ENCODE data around the genes ZRANB3 and THSD7B.

DNA sequence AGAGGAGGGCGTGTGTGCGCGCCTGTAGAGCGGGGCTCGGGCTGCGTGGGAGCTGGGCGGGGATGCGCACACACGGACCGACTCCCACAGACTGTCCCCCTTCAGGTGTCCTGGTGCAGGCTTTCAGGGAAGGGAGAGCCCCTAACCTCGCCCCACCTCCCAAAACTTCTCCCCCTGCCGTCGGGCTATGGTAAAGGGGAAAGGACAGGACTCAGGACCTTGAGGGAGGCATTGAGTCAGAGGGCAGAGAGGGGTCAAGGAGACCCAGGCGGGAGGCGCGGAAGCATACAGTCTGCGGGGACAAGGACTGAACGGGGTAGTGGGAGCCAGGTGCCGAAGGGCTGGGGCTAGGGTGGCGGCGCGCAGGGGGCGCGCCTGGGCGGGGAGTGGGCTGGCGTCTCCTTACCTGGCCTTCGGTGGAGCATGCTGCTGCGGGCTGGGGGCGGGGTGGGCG is 302.1 kb downstream of the NCKAP5 start:
- RRBS = no CpG with 5 or more reads among the region's 30 CpGs

DNA sequence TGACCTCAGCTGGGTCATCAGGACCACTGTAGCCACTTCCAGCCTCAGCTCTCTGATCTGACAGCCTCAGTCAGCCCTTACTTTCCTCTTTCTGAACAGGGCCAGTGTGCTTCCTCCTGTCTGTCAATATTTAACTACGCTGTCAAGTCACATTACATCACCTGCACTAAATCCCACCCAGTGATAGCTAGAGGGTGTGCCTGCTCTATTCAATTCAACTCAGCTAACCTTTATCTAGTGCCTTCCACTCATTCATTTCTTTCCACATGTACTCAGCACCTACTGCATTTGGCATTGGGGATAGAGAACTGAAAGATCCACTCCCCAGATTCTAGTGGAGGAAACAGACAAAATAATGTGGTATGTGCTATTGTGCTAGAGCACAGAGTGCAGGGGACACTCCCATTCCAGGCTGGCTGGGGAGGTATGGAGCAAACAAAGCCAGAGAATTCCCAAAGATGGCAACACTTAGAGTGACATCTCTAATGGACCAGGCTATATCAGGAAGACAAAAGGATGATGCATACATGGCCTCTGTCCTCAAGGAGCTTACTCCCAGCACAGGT is 146.5 kb downstream of the NCKAP5 start:
- RRBS = no CpG with 5 or more reads among the region's 1 CpG

DNA sequence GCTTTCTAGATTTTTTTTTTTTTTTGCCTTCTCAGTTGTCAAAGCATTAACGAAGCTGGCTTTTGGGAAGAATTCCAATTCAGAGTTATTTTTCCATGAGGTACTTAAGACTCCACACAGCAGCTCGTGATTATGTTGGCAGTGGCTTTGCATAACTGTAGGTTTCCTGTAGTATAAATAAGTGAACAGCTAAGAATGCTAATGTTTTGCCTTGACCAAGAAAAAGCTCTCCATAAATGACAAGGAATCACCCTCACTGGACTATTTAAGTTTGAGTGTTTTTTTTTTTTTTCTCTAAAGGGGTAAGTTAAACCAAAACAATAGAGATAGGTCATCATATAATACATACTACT is 187.3 kb upstream of the NCKAP5 start:
- RRBS = no CpG with 5 or more reads among the region's 2 CpGs

- RRBS = no CpG with 5 or more reads among the region's 7 CpGs
Measured at GRCh38 chr2:134336007-134336819, 82.3 kb downstream of the MGAT5 start.

DNA sequence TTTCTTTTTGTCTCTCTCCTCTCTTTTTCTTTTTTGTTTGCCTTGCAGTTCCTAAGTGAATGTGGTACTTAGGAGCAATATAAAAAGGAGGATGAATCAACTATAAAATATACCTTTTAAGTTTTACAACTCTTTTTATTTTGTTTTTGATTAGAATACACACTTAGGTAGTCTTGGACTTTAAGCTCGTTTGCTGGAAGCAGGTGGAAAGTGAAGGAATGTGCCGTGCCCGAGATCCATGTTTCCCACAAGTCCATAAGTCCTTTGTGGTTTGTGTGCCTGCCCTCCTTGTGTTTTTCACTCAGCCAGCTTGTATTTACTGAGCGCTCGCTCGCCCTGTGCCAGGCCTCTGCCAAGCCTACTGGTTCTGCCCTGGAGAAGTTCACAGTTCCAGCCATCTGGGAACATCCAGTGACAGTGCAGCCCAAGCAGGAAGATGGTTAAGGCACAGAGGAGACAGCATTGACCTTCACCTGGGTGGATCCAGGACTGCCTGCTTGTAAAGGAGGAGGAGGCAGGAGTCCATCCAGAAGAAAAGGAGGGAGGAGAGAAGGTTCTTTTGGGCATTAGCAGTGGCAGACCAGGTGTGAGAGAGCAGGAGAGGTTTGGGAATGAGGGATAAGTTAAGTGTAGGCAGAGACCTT is 142.7 kb downstream of the MGAT5 start:
- RRBS = no CpG with 5 or more reads among the region's 6 CpGs

GRCh38 chr2:134739658-134740724 is 21.2 kb upstream of the TMEM163 start:
- RRBS = no CpG with 5 or more reads among the region's 12 CpGs

DNA sequence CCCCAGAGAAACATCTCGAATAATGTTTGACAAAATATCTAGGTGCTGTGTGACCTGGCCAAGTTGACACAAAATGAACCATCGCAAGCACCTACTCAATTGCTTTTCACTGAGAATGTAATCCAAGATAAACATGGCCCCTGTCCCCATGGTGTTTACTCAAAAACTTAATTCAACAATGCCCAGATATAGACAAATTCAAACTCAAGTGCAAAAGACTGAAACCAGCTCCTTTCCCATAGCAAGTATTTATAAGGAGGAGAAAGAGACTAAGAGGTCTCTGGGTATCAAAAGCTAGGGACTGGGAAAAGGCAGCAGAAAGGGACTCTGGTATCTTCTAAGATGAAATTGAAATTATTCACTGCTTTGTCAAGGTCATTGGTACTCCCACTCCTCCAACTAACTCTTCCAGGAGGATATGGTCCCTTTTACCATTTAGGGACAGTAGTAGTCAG is 14.9 kb upstream of the ACMSD start:
- RRBS = no CpG with 5 or more reads among the region's 2 CpGs

GRCh38 chr2:135530367-135531337 is at the start of gene ZRANB3:
ZRANB3 (minus strand) TSS chr2:135531218.
- RRBS = no CpG with 5 or more reads among the region's 46 CpGs

DNA sequence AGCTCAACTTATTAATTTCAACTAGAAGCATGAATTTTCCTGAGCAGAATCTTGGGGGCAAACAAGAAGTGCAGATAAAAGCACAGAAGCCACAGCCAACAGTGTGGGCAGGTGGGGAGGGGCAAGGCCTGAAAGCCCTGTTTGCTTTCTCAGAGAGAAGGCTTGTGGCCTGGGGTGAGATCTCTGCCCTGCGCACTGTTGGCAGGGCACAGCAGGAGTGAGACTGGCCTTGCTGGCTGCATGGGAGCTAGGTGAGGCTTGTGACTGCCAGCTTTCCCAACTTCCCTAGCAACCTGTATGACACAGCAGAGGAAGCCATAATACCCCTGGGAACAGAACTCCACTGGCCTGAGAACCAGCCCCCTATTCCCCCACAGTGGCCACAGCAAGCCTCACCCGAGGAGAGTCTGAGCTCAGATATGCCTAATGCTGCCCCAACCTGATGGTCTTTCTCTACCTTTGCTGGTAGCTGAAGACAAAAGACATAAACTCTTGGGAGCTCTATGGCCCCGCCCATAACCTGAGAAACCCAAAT is 44.6 kb downstream of the LCT start:
- RRBS = no CpG with 5 or more reads among the region's 3 CpGs

- RRBS = no CpG with 5 or more reads among the region's 7 CpGs
Measured at GRCh38 chr2:135866015-135866465, 10.2 kb downstream of the MCM6 start.

DNA sequence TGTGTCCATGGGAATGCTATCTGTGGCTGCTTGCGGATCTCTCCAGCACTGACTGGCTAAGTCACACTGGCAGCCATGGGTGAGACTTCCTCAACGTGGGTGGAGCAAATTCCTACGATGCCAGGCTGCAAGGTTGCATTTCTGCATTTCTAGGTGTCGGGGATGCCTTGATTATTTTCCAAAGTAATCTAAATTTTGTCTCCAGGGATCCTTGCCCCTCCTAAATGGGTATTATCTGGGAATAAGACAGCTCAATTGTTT is 6.2 kb downstream of the CXCR4 start:
- RRBS = no CpG with 5 or more reads among the region's 4 CpGs

- RRBS = no CpG with 5 or more reads among the region's 2 CpGs
Measured at GRCh38 chr2:136112151-136112670, 5.7 kb downstream of the CXCR4 start.

GRCh38 chr2:136125844-136127049 is 8.3 kb upstream of the CXCR4 start:
- RRBS = no CpG with 5 or more reads among the region's 19 CpGs

GRCh38 chr2:136134052-136134762 is 16.3 kb upstream of the CXCR4 start:
- RRBS = no CpG with 5 or more reads among the region's 8 CpGs

GRCh38 chr2:136205561-136206067 is 87.7 kb upstream of the CXCR4 start:
- RRBS = no CpG with 5 or more reads among the region's 3 CpGs

DNA sequence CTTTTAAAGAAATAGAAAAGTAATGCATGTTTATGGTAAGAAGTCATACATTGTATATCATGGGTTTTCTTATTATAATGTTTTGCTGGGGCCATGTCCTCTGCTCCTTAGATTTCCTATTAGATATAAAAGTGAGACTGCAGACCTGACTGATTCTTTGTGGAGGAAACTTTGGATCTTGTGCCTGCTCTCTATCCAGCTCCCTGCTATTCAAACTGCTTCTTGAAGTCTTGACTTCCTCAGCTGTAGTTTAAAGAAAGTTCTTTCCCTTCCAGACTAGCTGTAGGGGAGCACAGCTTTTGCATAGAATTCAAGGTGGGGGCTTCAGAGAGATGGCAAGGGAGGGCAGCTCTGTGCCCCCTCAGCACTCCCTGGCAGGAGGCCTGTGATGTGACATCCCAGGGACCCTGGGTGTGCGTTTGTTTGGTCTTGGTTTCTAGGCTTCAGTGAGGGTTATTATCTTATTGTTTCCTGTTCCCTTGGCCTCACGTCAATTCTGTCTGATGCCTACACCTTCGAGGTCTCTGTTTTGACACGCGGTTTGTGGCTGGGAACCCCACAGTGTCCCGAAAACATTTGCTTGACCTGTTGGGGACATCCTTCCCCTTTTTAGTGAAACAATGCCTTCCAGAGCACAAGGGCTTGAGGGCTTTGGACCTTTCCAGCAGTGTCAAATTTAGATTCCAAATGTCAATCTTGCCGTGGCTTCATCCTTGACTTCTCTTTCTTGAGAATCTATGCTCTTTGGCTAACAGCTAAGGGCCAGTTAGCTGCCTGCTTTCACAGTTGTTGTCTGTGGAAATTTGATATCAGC is 107.9 kb upstream of the CXCR4 start:
- RRBS = no CpG with 5 or more reads among the region's 7 CpGs

GRCh38 chr2:136325103-136325579 is 207.2 kb upstream of the CXCR4 start:
- RRBS = no CpG with 5 or more reads among the region's 2 CpGs

DNA sequence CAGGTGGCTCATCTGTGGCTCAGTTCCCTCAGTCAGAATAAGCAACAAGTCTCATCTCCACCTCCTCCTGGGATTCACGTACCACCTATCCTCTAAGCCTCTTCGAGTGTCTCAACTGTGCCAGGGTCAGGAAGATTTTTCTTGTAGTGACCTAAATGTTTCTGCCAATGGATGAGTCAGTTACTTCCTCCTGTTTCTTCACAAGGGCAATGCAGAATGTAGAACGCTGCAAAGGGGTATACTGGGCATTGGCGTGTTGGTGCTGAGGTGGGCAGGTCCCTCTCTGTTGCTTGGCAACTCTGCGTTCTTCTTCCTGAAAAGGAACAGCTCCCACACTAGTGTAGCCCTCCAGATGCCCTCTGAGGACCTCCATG is 213.3 kb upstream of the CXCR4 start:
- RRBS = no CpG with 5 or more reads among the region's 5 CpGs

DNA sequence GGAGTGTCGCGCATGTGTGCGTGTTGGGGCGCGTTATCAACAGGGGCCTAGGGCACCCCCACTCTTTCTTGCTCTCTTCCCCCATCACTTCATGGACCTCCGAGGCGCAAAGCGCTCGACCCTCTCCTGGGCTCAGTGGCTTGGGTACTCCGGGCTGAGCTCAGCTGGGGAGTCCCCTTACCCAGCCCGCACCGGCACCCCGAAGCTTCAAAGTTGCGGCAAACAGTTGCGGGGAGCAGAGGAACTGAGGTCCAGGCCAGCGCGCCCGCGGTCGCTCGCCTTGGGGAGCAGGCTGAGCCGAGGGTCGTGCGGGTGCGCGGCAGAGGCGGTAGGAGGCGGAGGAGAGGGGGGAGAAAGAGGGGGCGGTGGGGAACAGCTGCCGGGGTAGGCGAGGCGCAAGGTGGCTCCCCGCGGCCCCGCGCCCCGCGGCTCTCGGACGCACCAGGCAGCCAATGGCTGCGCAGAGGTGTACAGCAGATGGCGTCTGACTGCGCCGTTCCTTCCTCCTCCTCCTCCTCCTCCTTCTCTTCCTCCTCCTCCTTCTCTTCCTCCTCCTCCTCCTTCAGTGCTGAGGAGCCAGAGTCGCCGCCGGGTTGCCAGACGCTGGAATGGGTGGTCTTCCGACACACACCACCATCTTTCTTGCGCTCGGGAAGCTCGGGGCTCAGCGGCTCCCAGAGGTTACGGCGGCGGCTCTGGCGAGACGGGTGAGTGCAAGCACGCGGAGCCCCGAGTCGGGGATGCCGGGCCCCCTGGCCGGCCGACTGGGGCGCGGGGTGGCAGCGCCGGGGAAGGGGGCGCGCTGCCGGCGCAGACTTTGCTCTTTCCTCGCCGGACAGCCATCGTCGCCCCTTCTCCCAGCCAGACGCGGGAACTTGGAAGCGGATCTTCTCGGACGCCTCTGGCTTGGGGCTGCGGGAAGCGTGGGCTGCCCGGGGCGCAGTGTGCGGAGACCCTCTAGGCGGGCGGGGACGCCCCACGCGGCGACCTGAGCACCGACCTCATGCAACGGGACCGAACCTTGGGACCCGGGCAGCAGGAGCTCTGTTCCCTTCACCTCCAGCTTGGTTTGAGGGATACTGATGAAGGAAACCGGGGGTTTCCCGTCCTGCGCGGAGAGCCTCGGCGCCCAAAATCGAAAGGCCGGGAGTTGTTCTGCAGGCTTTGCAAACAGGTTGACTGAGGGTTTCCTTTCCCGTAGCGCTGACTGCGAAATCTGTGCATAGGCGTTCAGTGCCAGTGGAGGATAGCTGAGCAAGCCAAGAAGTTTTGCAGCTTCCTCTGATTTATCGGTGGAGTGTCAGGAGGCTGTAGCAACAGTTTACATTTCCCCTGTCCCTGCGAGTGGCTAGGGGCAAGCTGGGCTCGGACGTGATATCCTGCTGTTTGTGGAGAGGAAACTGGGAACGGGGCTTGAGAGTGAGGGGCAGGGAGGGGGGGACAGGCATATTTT is at the start of gene THSD7B:
THSD7B (plus strand) TSS at position 565 of the 1,453 bp plus-strand sequence.
- RRBS = 3% methylated on average over 25 of the region's 114 CpGs